ENCODE results near the genes UPK3BL1 and POLR2J2.

DNA sequence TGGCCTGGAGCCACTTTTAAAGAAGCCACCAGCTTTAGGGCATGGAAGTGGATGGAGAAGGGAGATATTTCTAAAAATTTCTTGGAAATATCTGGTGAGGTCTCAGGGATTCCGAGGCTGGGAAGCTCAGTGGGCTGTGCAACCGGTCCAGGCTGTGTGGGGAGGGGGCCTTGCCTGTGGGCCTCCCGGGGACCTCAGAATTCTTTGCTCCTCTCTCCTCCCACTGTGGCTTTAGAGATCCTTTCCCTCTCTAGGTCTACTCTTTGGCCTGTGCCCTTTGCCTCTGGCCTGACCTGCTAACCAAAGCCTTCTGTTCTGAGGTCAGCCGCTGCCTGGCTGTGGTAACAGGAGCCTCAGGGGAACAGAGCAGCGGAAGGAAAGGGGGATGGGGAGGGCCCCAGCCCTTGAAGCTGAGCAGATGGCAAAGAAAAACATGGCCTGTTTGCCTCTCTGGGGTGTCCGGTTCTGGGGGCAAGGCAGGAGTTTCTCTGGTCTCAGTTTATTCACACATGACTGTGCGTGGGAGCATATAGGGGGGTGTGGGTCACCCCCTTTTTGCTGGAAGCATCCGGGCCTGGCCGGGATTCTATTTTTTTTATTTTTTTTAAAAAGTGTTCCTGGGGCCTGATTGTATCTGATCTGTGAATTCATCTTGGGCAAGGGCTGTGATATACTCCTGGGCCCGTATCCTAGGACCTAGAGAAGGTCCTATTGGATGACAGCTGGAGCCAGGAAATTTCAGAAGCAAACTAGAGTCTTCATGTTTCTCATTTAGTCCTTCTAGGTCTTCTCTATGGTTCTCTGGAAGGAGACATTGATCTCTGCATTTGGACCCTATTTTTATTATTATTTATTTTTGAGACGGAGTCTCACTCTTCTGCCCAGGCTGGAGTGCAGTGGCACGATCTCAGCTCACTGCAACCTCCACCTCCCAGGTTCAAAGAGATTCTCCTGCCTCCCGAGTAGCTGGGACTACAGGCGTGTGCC is 28.3 kb downstream of the COL26A1 start:
- RRBS, result 18% methylated on average over 2 of the region's 14 CpGs

- RRBS, result 56% methylated on average over 5 of the region's 18 CpGs
Measured at GRCh38 chr7:101401867-101402612, 39.4 kb downstream of the COL26A1 start.

DNA sequence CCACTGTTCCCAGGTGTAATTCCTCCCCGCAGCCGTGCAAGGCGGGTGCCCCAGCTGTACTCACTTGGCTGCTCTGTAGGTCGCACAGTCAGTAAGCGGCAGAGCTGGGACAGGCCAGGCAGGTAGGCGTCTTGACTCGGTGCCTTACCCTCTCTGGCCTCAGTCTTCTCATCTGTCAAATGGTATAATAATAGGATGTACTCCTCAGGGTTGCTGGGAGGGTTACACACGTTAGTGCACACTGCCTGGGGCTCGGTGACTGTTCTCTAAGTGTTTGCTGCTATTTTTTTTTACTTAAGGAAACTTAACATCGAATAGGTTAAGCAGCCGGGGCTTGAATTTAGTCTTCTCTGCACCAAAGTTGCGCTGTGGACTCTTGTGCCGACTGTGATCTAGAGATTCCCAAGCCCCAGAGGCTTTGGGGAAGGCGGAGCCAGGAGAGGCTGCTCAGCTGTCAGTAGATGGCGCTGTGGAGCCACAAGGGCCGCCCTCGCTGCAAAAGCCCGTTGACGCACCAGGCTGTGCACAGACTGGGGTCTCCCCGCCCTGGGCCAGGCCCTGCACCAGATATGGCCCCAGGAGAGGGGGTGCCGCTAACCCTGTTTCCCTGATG is 26.9 kb downstream of the MYL10 start:
- RRBS, result no CpG with 5 or more reads among the region's 21 CpGs

GRCh38 chr7:101701126-101701837 is 72.2 kb upstream of the MYL10 start:
- RRBS, result 90% methylated on average over 5 of the region's 14 CpGs

DNA sequence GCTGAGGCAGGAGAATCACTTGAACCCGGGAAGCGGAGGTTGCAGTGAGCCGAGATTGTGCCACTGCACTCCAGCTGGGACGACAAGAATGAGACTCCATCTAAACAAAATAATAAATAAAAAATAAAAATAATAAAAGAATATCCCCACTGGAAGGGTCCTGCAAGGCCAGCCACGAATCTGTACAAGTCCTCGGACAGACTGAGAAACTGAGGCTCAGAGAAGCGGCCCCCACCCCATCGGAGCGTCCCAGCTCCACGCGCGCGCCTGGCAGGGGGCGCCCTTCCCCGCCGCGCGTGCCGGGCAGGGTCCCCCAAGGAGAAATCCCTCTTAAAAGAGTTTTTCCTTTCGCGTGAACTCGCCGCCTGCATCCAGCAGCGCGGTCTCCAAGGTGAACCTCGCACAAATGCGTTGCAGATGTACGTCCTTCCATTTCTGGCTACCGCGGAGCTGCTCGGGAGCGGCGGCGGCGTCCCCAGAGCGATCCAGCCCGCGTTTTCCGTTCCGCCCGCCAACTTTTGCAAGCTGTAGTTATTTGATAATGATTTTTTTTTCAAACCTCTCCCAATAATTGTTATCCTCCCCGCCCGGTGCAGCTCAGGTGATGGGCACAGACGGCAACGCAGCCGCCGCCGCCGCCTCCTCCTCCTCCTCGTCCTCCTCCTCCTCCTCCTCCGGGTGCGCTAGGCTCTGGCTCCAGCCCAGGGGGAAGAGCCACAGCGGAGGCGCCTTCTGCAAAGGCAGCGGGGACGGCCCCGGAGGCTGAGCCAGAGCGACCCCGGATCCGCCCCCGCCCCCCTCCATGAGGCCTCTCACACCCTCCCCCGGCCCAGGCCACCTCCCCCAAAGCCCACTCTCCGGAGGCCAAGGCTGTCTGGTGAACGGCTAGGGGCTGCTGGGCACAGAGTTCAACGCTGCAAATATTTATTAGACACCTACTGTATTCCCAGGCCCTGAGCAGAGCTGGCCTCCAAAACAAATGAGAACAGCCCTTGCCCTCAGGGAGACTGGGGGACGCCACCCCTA is 74.1 kb upstream of the CUX1 start:
- RRBS, result 3% methylated on average over 13 of the region's 66 CpGs

DNA sequence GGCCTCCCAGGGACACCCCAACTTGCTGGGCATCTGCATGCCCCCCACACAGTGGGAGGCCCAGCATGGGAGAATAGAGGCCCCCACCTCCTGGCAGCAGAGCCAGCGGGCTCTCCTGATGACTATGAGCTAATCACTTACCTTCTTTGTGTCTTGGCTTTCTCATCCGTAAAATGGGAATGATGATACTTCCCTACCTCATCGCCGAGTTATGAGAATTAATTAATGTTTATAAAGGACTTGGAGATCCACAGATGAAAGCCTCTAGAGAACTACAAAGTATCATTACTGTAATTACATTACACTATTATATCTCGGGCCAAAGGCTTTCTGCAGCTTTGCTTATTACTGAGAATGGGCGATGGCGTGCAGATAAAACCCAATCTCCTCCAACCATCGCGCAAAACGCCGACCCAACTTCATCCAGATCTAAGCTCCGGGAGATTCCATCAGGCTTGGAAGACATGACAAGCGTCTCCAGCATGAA is 42.4 kb upstream of the CUX1 start:
- RRBS, result no CpG with 5 or more reads among the region's 13 CpGs

DNA sequence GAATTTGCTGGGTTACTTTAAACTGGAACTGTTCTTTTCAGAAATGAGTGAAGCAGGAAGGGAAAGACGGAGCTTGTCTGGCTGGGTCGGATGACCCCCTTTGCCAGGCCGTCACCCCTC is 40.0 kb downstream of the CUX1 start:
- RRBS, result no CpG with 5 or more reads among the region's 3 CpGs

DNA sequence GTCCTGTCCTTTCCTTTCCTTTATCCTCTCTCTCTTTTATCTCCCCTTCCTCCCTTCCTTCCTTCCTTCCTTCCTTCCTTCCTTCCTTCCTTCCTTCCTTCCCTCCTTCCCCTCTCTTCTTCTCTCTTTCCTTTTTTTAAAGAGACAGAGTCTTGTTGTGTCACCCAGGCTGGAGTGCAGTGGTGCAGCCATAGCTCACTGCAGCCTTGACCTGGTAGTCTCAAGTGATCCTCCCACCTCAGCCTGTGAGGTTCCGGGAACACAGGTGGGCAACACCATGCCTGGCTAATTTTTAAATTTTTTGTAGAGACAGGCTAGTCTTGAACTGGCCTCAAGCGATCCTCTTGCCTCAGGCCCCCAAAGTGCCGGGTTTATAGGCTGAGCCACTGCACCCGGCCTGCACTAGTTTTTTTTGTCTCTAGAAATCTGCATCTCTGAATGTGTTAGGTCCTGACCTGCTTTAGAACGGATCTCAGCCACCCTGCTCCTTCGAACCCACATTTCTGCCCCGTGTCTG is 43.3 kb downstream of the CUX1 start:
- RRBS, result 13% methylated on average over 2 of the region's 7 CpGs

GRCh38 chr7:101911829-101912649 is 94.6 kb downstream of the CUX1 start:
- RRBS, result no CpG with 5 or more reads among the region's 17 CpGs

GRCh38 chr7:101922889-101923922 is 105.8 kb downstream of the CUX1 start:
- RRBS, result no CpG with 5 or more reads among the region's 32 CpGs

DNA sequence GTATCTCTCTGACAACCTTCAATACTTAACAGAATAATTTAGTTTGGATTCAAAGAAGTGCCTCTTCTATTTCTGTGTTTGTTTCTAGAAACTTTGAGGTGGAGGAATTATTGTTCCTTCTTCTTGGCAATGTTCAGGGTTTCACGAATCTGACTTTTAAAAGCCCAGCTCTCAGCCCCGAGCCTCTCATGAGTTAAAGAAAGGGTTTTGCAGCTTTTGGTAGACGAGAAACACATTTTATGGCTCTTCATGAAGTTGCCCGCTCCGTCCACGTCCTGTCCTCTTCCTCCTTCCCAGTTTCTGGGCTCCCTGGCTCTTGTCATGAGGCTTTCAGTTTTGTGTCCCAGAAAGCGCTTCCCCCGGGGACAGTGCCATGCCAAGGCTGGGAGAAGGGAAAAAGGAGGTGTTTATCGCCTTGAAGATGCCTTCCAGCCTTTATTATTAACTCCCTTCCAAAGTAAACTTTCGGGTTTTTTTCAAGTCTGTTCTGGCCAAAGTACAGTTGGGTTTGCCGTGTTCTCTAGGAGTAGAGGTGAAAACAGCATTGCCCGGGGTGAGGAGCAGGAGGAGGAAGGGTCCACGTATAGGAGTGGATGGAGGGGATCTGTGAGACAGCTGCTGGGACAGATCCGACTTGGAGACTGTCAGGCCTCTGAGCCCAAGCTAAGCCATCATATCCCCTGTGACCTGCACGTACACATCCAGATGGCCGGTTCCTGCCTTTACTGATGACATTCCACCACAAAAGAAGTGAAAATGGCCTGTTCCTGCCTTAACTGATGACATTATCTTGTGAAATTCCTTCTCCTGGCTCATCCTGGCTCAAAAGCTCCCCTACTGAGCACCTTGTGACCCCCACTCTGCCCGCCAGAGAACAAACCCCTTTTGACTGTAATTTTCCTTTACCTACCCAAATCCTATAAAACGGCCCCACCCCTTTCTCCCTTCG is 117.2 kb downstream of the CUX1 start:
- RRBS, result no CpG with 5 or more reads among the region's 19 CpGs

DNA sequence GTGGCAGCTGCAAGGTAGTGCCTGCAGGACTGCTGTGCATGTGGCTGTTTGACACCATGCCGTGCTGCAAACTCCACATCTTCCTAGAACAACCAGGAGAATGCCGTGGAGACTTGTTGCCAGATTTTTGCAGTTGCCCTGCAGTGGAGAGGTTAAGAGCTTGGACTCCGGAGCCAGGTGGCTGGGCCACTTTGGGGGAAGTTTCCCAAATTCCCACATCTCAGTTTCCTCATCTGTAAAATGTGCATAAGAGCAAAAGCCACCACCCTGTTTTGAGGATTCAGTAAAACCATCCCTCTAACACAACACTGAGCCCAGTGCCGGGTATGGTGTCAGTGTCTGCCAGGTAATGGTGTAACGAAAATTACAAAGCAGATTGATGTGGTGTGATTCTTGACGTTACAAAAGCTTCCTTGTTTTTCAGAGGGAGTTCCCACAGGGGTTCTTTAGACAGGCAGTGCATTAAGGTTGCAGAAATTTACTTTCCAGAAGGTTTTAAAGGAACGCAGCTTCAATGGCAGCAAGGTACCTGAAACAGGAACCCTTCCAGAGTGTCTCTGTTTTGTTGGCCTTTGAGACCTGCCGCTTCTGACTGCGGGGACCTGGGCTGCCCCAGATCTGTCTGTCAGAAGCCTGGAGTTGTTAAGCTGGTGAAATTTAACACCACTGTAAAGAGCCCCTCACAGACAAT is 168.2 kb downstream of the CUX1 start:
- RRBS, result no CpG with 5 or more reads among the region's 9 CpGs

DNA sequence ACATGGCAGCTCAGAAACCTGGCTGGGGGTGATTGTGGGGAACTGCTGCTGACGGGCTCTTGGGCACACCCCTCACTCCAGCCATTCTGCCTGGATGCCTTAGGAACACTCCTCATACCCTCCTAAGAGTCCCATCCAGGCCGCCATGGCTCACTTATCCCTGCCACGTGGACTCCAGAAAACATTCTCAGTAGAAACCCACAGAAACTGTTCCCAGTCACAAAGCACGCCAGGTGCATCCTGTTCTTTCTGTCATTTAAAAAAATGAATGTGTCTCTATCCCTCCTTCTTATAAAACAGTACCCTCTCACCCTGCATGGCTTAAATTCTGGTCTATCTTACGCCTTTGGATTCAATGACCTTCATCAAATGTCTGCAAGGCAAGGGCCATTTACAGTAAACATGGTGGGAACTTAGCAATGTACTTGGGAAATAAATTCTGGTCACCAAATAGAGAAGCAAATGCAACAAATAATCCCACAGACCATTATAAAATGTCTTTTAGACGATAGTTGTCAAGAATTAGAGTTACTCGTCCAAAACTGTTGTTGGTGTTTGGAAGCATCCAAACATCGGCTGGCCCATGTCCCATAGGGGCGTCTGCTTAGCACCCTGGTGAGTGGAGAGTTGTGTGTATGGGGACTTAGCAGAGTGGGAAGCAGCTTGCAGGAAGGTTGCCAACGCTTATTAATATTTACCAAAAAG is 177.8 kb downstream of the CUX1 start:
- RRBS, result no CpG with 5 or more reads among the region's 10 CpGs

DNA sequence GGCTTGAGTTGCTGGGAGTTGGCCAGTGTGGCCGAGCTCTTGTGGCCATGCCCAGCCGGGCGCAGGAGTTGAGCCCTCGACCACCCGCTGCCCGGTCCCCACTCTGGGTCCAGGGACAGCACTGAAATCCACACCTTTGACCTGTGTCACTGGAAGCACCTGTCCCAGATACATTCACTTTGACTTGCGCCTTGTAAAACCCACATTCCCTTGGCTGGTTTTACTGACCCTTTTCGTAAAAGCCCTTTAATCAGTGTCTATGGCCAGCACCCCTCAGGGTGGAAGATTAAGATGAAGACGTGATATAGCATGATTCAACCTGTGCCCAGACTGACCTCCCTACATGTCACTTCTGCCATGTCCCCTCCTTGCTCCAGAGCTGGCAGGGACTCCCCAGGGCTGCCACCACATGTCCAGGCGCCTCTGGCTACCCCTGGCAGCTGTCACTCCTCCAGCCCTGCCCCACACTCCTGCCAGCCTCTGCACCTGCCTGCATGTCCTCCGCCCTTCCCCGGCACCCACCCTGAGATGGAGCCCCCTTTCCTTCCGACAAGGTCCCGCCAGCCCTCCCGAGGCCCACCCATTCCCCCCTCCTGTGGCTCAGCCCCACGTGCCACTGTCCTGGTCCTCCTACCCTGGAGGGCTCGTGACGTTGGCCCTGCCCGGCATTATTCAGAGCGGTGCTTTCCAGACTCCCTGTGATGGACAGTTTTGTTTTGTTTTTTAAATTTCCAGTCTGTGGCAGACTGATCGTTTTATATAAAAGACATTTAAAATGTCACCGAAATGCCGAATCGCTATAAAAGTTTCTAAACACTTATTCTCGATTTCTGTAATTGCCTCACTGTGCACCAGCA is 111.3 kb upstream of the SH2B2 start:
- RRBS, result 78% methylated on average over 6 of the region's 25 CpGs

DNA sequence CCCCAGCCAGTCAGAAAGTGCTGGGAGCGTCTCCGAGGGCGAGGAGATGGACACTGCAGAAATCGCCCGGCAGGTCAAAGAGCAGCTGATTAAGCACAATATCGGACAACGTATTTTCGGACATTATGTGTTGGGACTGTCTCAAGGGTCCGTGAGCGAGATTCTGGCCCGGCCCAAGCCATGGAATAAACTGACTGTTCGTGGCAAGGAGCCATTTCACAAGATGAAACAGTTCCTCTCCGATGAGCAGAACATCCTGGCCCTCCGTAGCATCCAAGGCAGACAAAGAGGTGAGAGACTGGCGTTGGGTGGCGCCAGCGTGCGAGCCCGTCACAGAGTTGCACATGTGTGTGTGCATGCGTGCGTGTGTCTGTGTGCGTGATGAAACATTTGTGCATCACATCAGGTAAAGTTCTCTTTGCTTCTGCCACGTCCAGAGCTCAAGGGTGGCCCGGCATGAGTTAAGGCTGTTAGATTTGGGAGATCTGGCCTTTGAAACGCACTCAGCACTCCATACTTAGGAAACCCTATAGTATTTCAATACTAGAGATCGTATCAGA is 89.6 kb upstream of the SH2B2 start:
- RRBS, result 96% methylated on average over 4 of the region's 26 CpGs

GRCh38 chr7:102383744-102384402 is 12.3 kb upstream of the PRKRIP1 start:
- RRBS, result no CpG with 5 or more reads among the region's 14 CpGs

DNA sequence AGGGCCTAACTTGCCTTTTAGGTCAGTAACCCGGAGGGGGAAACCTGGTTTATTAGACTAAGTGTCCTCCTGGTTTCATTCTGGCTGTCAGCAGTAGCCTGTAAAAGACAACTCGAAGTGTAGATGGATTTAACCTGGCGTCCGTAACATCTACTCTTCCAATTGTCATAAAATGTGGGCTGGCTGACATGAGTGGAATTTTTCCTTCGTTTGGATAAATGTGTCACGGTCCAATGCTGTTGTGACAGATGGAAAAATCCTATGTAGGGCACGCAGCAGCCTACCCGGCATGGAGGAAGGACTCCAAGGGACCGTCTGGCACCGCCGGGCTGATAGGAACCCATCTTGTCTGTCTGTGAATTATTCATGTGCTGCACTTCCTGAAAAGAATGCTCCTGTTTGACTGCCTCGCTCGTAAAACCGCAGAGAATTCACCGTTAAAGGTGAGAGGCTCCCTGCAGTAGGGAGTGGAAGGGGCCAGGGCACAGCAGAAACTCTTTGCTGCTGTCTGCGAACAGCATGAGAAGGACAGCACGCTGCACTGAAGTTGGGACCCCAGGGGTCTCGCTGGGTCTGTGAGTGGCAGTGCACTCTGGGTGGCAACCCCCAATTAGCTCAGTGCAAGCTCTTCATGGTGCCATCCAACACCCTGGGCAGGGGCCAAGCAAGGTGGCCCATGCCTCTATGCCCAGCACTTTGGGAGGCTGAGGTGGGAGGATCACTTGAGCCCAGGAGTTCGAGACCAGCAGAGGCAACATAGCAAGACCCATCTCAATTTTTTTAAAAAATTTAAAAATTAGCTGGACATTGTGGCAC is 1.6 kb upstream of the ORAI2 start:
- RRBS, result no CpG with 5 or more reads among the region's 19 CpGs

DNA sequence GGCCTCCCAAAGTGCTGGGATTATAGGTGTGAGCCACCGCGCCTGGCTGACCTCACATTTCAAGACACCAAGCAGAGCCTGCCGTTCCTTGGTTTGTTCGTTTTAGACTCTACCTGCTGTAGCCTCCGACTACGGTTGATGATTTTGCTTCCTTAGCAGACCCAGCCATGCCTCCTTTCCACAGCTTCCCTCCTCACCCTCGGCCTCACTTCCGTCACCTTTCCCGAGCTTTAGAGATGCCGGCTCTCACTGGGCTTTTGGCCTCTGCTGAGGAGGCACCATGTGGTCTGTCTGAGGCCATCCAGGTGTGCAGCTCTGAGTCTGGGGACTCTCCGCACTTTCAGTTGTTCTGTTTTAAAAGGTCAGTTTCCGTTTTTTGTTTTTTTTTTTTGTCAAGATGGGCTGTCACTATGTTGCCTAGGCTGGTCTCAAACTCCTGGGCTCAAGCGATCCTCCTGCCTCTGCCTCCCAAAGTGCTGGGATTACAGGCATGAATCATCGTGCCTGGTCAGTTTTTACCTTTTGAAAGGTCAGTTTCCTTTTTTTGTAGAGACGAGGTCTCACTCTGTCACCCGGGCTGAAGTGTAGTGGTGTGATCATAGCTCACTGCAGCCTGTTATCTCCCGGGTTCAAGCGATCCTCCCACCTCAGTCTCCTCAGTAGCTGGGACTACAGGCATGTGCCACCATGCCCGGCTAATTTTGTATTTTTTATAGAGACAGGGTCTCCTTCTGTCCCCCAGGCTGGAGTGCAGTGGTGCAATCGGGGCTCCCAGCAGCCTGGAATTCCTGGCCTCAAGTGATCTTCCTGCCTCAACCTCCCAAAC is 11.8 kb downstream of the ORAI2 start:
- RRBS, result 63% methylated on average over 1 of the region's 20 CpGs

DNA sequence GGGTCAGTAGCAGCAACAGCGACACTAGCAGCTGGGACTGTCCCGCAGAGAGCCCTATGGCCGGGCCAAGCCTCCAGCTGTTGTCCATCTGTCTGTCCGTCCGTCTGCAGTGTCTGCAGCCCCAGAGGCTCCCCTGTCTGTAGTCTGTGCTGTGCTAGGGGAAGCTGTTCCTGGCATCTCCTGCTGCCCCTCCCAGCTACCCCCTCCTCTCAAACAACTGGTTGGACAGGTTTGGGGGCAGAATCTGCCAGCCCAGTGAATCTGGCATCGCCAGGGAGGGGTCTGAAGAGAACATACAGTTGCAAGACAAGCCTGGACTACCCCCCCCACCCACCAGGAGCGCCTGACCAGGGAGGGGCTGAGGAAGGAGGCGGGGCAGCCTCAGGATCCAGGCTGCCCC is at the start of gene UPK3BL1:
Gene UPK3BL1, minus strand, starts transcription at position 138 of the 400 bp plus-strand sequence.
- RRBS, result no CpG with 5 or more reads among the region's 8 CpGs

GRCh38 chr7:102671502-102672102 is at the start of gene POLR2J2:
Gene POLR2J2, minus strand, starts transcription at chr7:102671663.
- RRBS, result no CpG with 5 or more reads among the region's 48 CpGs

All from GM19240 (cell line).